ENCODE measurements around a stretch of chr3.

- PRO-cap: no peak
- RAMPAGE, long total RNA, 4 experiments: no peak in any of the 4 experiments
Measured at GRCh38 chr3:58670599-58671225, 4.1 kb upstream of the FAM3D start.

GRCh38 chr3:58671226-58671689 lies 4.7 kb upstream of the FAM3D start:
- PRO-cap: no peak
- RAMPAGE, long total RNA, 4 experiments: no peak in any of the 4 experiments

- PRO-cap: no peak
- RAMPAGE, long total RNA, 4 experiments: no peak in any of the 4 experiments
Measured at GRCh38 chr3:58874020-58874711, 175.7 kb downstream of the CFAP20DC start.

GRCh38 chr3:59189539-59190156 lies 139.8 kb upstream of the CFAP20DC start:
- PRO-cap: no peak
- RAMPAGE, long total RNA, 4 experiments: no peak in any of the 4 experiments

DNA sequence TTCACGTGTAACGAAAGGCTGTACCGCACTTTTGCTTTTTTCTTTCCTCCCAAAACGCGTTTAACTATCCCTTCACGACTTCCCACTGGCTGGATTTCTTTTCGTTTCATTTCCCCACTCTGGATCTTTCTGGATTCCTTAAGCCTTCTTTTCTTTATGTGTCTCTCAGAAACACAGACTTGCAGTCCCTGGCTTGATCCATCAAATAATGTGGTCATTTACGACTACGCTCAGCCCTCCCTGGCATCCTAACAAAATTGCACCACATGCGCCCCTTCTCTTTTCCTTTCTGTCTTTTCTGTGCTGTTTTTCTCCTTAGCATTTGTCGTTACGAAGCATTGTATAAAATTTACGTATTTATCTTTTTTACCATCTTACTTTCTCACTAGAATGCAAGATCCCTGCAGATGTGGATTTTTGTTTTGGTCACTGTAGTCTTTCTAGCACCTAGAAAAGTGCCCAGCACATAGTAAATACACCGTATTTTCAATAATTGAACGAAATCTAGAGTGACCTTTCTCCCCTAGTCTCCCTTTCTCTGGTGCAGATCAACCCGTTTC lies 540 bp upstream of the FHIT start:
- PRO-cap: no peak
- RAMPAGE, long total RNA, 4 experiments: no peak in any of the 4 experiments

- PRO-cap: no peak
- RAMPAGE, long total RNA, 4 experiments: start-site peak on the plus strand in 1 of 4 experiments, at chr3:61591428-61592022 at its widest, 20 reads per replicate
Measured at GRCh38 chr3:61590977-61591992, 29.9 kb downstream of the PTPRG start.

- PRO-cap: no peak
- RAMPAGE, long total RNA, 4 experiments: no peak in any of the 4 experiments
Measured at GRCh38 chr3:61680170-61680812, 118.9 kb downstream of the PTPRG start.

GRCh38 chr3:61773004-61773468 lies 211.7 kb downstream of the PTPRG start:
- PRO-cap: no peak
- RAMPAGE, long total RNA, 4 experiments: no peak in any of the 4 experiments

- PRO-cap: no peak
- RAMPAGE, long total RNA, 4 experiments: no peak in any of the 4 experiments
Measured at GRCh38 chr3:61808419-61809603, 247.4 kb downstream of the PTPRG start.

GRCh38 chr3:61818345-61818783 lies 257.0 kb downstream of the PTPRG start:
- PRO-cap: no peak
- RAMPAGE, long total RNA, 4 experiments: no peak in any of the 4 experiments

DNA sequence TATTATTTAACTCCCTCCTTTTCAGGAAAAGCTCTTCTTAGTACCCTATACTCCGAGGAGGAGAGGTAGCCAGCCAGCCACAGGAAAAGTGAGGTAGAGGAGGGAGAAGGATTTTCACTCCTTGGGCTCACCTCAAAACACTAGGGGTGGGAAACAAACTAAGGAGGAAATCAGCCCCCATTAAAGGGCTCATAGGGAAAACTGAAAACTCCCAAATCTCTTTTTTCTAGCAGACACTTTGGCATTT lies 16.6 kb downstream of the FEZF2 start:
- PRO-cap: unidirectional peak, plus-strand start at position 54 of the sequence
- RAMPAGE, long total RNA, 4 experiments: no peak in any of the 4 experiments

DNA sequence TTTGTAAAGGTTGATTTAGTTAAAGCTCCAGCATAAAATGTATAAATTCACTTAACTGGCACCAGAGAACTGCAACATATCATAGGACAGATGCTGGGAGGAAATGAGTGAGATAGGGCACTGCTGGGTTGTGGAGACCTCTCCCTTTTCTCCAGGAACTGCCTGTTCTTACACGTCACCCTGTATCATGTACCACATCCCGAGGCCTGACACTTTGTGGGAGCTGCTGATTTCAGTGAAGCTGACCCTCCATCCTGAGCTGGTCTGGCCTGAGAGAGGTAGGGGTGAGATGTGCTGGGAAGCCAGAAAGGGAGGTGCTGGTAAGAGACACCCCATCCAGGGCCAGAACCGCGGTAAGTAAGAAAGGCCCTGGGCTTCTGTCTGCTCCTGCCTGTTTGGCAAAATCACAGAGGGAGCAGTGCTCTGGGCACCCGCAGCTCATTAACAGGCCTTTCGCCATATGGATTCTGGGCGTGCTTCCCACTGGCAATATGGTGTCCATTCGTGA lies 213.9 kb upstream of the FEZF2 start:
- PRO-cap: no peak
- RAMPAGE, long total RNA, 4 experiments: no peak in any of the 4 experiments

GRCh38 chr3:63136171-63136474 lies 142.0 kb upstream of the SYNPR start:
- PRO-cap: no peak
- RAMPAGE, long total RNA, 4 experiments: no peak in any of the 4 experiments

- PRO-cap: unidirectional peak, plus-strand start at chr3:63913278
- RAMPAGE, long total RNA, 4 experiments: no peak in any of the 4 experiments
Measured at GRCh38 chr3:63912953-63913623, 49.4 kb downstream of the ATXN7 start.

GRCh38 chr3:63969784-63970188 lies 53.5 kb downstream of the PSMD6 start:
- PRO-cap: no peak
- RAMPAGE, long total RNA, 4 experiments: no peak in any of the 4 experiments

DNA sequence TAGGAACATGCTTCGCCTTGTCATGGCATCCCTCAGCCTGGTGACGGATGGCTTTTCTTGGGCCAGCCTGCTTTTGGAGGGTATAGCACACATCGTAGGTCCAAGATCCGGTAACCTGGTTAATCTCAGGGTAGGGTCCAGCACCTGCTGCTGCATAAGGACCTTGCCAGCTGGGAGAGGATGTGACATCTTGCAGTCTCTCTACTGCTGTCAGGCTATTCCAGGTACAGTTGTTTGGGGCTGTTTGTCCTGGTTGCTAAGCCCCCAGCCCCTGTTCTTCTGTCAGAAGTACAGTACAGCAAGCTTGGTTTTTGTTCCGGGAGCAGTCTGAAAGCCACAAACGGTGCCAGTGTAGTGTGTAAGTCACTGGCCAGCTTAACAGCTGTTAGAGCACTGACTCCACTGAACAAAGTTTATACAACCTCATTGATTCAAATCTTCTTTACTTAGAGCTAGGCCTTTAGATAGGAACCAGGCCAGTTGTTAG lies 42.3 kb downstream of the PSMD6 start:
- PRO-cap: no peak
- RAMPAGE, long total RNA, 4 experiments: no peak in any of the 4 experiments

DNA sequence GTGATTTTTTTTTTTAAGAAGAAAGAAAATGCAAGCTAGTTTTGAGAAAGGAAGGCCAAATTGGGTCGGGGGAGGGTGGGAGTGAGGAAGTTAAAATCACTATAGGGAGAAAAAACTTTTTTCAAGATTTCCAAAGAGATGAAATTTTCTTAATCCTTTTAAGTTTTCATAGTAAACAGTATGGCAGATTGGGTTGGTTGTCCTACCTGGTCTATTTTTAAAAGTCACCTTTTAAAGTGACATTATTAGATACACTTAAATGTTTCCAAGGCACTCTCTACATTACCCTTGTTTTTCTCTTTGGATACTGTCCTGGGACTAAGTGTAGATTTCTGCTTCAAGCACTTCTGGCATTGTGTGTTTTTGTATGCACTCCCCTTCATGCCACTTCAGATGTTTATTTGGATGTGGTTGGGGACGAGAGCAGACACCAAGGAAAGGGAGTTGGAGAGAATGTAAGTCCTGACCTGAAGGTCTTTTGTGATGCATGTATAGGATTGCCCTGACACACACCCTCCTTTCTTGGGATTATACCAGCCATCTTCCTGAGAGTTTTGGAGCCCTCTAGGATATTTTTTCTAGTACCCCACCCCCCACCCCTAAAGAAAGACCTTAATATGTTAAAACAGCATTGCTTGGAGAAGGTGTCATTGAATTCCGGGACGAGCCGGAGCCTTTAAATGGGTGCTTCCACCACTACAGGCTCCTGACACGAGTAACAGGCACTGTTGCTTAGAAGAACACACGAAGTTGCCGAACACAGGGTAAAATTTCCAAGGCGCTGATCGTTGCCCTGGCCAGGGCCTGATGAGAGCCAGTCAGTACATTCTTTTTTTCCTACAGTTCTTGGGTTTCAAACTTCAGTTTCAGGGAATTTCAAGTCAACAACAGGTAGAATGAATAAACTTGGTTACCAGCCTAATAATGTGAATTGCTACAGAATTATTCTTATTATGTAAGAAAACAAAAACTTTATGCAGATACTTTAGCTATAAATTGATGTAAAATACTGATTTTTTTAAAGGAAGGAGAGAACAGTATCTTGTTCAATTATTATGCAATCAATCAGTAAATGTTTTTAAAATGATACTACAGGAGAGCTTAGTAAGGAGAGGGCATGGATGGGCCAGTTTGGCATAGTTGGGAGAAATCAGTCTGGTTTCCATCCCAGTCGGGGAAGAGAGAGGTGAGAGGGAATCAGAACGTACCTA lies 22.7 kb downstream of the PSMD6 start:
- PRO-cap: no peak
- RAMPAGE, long total RNA, 4 experiments: no peak in any of the 4 experiments

GRCh38 chr3:64157044-64157750 lies 68.1 kb downstream of the PRICKLE2 start:
- PRO-cap: no peak
- RAMPAGE, long total RNA, 4 experiments: no peak in any of the 4 experiments

- PRO-cap: no peak
- RAMPAGE, long total RNA, 4 experiments: no peak in any of the 4 experiments
Measured at GRCh38 chr3:64159705-64160422, 65.4 kb downstream of the PRICKLE2 start.

DNA sequence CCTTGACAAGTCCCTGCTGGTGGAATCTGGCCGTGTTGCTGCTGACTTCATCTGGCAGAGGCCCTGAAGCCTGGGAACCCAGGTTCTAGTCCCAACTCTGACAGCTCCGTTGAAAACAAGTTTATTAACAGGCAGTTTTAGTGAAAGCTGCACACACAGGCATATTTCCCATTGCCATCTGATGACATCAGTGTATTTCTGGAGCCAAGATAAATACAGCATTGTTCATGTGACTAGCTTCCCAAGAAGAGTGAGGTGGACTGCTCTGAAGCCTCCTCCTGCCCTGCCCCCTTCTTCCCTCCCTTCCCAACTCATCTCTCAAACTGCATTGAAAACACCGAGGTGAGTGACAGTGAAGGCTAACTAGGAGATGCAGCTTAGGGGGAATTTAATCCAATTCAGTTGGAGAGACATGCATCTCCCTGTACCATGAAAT lies 38.1 kb downstream of the PRICKLE2 start:
- PRO-cap: no peak
- RAMPAGE, long total RNA, 4 experiments: no peak in any of the 4 experiments

Measured in suprapubic skin (tissue), 4 donors.